ENCODE measurements around the gene PPP1R3G.

- RRBS = no CpG with 5 or more reads among the region's 4 CpGs
CAGE:
- cytosol, long polyA plus RNA = no peak
- long polyA plus RNA = no peak
- nucleus, long polyA plus RNA = no peak
Measured at GRCh38 chr6:3825146-3825562, 24.0 kb upstream of the FAM50B start.

- RRBS = no CpG with 5 or more reads among the region's 13 CpGs
CAGE:
- cytosol, long polyA plus RNA = no peak
- long polyA plus RNA = no peak
- nucleus, long polyA plus RNA = no peak
Measured at GRCh38 chr6:3925954-3926495, 76.9 kb downstream of the FAM50B start.

DNA sequence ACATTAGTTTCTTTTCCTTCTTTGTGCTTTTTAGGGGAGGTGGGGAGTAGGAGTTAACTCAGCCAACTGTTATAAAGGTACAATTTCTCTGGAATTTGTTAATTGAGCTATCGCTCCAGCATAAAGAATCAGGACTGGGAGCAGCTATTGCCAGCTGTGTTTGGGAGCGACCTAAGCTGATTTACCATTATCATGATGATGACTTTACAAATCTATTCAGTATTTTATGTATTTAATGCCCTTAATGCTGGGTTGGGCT, 82.0 kb upstream of the PRPF4B start:
- RRBS = no CpG with 5 or more reads among the region's 2 CpGs
CAGE:
- cytosol, long polyA plus RNA = no peak
- long polyA plus RNA = no peak
- nucleus, long polyA plus RNA = no peak

GRCh38 chr6:4427858-4428282, 292.5 kb upstream of the ECI2 start:
- RRBS = no CpG with 5 or more reads among the region's 11 CpGs
CAGE:
- cytosol, long polyA plus RNA = no peak
- long polyA plus RNA = no peak
- nucleus, long polyA plus RNA = no peak

- RRBS = no CpG with 5 or more reads among the region's 10 CpGs
CAGE:
- cytosol, long polyA plus RNA = no peak
- long polyA plus RNA = no peak
- nucleus, long polyA plus RNA = no peak
Measured at GRCh38 chr6:4466048-4466693, 310.0 kb upstream of the CDYL start.

- RRBS = 2% methylated on average over 19 of the region's 80 CpGs
CAGE:
- cytosol, long polyA plus RNA = no peak
- long polyA plus RNA = no peak
- nucleus, long polyA plus RNA = no peak
Measured at GRCh38 chr6:4775310-4775963, 767 bp upstream of the CDYL start.

GRCh38 chr6:4846719-4847165, 70.5 kb downstream of the CDYL start:
- RRBS = no CpG with 5 or more reads among the region's 2 CpGs
CAGE:
- cytosol, long polyA plus RNA = no peak
- long polyA plus RNA = no peak
- nucleus, long polyA plus RNA = no peak

DNA sequence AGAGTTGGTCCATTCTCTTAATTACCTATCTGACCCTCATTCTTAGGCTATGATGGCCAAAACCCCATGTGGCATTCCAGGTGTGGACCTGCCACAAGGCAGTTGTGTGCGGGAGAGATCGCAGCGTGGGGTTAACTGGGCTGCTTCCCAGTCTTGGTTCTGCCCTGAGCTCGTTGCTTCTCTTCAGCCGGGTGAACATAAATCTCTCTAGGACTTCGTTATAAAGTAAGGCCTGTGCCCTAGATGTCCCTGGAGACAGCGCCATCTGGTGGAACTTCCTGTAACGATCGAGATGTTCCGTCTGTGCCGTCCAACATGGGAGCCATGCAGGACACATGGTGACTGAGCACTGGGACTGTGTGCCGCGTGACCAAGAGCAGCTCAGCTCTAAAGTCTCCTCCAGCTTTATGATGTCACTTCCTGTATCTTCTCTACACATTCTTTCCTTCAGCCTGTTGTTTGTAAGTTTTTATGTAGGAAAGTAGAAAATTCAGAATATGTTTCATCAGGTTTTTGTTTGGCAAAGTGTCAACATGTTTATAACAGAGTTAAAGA, 26.8 kb upstream of the RPP40 start:
- RRBS = no CpG with 5 or more reads among the region's 13 CpGs
CAGE:
- cytosol, long polyA plus RNA = no peak
- long polyA plus RNA = no peak
- nucleus, long polyA plus RNA = no peak

DNA sequence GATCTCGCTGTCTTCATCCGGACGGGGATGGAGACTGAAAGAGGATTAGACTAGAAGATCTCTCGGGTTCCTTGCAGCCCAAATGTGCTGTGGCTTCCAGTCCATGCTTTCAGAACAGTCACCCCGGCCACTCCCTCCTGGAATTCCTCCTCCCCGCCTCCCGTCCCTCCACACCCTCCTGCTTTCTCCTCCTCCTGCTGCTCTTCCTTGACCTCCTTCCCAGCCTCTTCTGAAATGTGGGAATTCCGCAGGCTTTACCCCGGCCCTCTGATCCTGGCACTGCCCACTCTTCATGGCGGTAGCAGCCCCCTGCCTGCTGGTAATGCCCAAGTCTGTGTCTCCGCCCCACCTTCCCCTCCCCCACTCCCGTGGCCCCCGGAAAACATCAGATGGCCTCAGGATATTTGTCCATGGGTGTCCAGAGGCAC, 28.9 kb upstream of the RPP40 start:
- RRBS = 0% methylated on average over 1 of the region's 13 CpGs
CAGE:
- cytosol, long polyA plus RNA = no peak
- long polyA plus RNA = no peak
- nucleus, long polyA plus RNA = no peak

DNA sequence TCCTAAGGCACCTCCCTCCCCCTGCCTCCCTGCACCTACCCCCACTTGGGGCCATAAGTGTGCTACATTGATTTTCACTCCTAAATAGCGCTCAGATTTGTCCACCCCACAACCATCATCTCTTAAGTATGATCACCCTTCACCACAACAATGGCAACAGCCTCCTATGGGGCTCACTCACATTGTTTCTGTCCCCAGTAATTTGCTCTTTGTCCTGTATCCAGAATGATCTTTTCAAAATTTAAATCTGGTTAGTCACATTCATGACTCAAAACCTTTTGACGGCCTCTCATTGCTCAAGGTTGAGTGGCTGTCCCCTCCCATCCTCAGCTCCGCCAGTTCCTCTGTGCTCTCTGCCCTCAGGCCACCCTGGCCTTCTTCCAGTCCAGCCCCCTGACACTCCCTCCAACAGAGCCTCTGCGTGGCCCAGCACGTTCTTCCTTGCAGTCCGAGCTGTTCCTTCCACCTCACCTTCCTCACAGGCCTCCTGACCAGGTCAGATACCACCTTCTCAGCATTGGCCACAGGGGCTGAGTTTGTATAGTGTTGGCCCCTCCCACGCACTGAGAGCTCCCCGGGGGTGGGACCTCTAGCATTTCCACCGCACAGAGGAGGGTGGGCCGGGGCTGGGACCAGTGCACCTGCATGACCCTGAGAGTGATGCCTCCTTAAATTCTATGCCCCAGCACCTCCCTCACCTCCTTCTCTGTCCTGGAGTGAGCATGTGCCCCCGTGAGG, 2.5 kb upstream of the PPP1R3G start:
- RRBS = 89% methylated on average over 2 of the region's 11 CpGs
CAGE:
- cytosol, long polyA plus RNA = no peak
- long polyA plus RNA = no peak
- nucleus, long polyA plus RNA = no peak

DNA sequence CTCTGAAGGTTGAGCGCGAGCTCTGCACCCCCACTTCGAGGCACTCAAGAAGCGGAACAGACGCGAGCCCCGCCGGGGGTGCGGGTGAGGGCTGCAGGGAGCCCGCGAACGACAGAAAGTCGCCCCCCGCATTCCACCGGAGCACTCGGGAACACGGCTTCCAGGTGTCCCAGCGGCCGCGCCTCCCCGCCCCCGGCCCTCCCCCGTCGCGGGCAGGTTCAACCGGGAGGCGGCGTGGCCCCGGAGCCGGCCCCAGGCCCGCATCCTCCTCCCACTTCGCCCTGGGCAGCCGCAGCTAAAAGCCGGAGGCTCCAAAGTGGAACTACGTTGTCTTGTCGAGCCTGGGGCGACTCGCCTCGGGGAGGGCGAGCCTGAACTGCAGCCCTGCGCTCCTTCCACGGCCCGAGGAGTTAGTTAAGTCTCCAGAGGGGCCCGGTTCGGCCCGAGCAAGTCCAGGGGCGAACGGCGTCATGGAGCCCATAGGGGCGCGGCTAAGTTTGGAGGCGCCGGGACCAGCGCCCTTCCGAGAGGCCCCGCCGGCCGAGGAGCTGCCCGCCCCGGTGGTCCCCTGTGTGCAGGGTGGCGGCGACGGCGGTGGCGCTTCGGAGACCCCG, at the start of gene PPP1R3G:
Gene PPP1R3G, plus strand, starts transcription at position 326 of the 614 bp plus-strand sequence.
- RRBS = under 1% methylated on average over 13 of the region's 67 CpGs
CAGE:
- cytosol, long polyA plus RNA = no peak
- long polyA plus RNA = no peak
- nucleus, long polyA plus RNA = no peak

DNA sequence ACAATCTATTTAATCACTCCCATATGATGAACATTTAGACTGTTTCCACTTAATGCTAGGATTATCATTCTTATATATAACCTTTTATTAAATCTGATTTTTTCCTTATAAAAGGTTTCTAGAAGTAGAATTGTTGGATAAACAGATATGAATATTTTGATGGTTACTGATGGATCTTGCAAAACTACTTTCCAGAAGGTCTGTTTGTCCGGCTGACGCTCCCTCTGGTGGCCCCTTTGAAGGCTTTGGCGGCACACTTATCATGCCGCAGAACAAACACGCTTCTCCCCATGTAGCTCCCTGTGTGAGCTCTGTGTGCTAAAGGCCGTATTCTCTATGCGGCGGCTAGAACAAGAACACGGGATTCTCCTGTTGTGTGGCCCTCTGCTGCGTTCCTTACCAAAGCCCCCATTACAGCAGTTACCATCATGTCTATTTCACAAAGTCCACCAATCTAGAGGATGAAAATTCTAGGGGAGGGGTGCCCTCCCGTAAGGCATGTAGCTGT, 30.0 kb downstream of the PPP1R3G start:
- RRBS = no CpG with 5 or more reads among the region's 11 CpGs
CAGE:
- cytosol, long polyA plus RNA = no peak
- long polyA plus RNA = no peak
- nucleus, long polyA plus RNA = no peak

DNA sequence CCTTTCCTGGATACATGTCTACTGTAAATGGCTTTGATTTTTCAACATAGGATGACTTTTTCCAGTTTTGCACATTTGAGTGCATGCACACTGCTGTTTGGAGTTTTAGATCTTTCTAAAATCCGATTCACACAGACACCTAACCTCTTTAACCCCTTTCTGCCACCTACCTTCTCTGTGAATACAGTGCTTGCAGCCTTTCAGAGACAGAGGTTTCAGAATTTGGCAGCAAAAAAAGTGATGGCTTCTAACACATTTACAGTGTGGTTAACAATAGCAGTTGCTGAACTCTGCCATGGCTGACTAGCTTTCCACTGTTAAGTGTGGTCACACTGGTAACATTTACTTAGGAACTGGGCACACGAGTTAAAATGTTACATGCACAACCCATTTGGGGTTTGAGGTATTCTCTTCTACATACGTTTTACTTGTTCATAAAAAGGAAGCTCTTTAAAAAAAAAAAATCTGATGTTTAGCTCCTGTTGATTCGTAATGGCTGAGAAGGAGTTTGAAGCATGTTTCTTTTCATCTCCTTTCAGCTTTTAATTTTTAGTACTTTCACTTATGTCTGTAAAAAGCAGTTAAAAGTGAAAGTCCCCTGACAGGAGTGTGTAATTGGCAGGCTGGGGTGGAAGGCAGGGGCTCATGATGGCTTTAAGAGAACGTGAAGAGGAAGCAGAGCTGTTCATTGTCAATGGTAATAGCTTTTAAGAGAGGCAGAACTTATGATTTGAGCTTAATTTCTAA, 245.8 kb downstream of the FARS2 start:
- RRBS = no CpG with 5 or more reads among the region's 5 CpGs
CAGE:
- cytosol, long polyA plus RNA = no peak
- long polyA plus RNA = no peak
- nucleus, long polyA plus RNA = no peak

DNA sequence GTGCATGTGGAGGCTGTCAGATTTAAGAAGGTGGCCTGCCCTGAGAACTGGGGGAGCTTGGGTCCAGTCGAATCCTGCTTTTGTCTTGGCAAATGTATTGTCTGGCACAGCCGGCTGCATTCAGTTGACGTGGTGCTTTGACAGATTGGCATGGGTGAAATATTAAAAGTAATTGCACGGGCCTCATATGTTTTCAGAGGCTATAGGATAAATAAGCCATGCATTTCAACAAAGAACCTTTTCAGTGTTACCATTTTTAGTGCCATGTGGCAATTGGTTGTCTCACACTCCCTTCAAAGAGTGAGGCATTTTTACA, 361.1 kb downstream of the NRN1 start:
- RRBS = no CpG with 5 or more reads among the region's 4 CpGs
CAGE:
- cytosol, long polyA plus RNA = no peak
- long polyA plus RNA = no peak
- nucleus, long polyA plus RNA = no peak

DNA sequence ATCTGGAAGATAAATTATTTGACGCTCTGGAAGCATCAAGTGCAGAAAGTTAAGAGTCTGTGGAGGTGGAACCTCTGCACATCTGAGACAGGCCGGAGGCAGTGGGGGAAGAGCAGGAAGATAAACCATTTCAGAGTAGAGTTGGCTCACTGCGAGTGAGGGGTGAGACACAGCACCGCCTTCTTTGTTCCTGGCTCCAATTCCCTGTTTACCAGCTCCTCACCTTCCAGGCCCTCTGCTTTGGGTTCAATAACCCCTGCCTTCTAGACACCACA, 141.4 kb upstream of the NRN1 start:
- RRBS = no CpG with 5 or more reads among the region's 4 CpGs
CAGE:
- cytosol, long polyA plus RNA = no peak
- long polyA plus RNA = no peak
- nucleus, long polyA plus RNA = no peak

- RRBS = no CpG with 5 or more reads among the region's 7 CpGs
CAGE:
- cytosol, long polyA plus RNA = no peak
- long polyA plus RNA = no peak
- nucleus, long polyA plus RNA = no peak
Measured at GRCh38 chr6:6331357-6331906, 11.0 kb upstream of the F13A1 start.

- RRBS = no CpG with 5 or more reads among the region's 4 CpGs
CAGE:
- cytosol, long polyA plus RNA = no peak
- long polyA plus RNA = no peak
- nucleus, long polyA plus RNA = no peak
Measured at GRCh38 chr6:6599421-6599922, 11.0 kb downstream of the LY86 start.

- RRBS = no CpG with 5 or more reads among the region's 5 CpGs
CAGE:
- cytosol, long polyA plus RNA = no peak
- long polyA plus RNA = no peak
- nucleus, long polyA plus RNA = no peak
Measured at GRCh38 chr6:6612428-6612927, 24.0 kb downstream of the LY86 start.

- RRBS = no CpG with 5 or more reads among the region's 32 CpGs
CAGE:
- cytosol, long polyA plus RNA = no peak
- long polyA plus RNA = no peak
- nucleus, long polyA plus RNA = no peak
Measured at GRCh38 chr6:6614017-6615093, 25.8 kb downstream of the LY86 start.

- RRBS = no CpG with 5 or more reads among the region's 13 CpGs
CAGE:
- cytosol, long polyA plus RNA = no peak
- long polyA plus RNA = no peak
- nucleus, long polyA plus RNA = no peak
Measured at GRCh38 chr6:6654309-6655348, 66.1 kb downstream of the LY86 start.

All from IMR-90 (cell line).